SEM (cell line): ENCODE results near the gene ALG5.

GRCh38 chr13:33092494-33092985, 76.3 kb downstream of the KL start:
- PRO-cap: no peak

- PRO-cap: no peak
Observed at GRCh38 chr13:33105100-33105882, 89.1 kb downstream of the KL start.

GRCh38 chr13:33110261-33110681, 94.0 kb downstream of the KL start:
- PRO-cap: no peak

GRCh38 chr13:33195194-33195851, 90.2 kb downstream of the STARD13 start:
- PRO-cap: no peak

DNA sequence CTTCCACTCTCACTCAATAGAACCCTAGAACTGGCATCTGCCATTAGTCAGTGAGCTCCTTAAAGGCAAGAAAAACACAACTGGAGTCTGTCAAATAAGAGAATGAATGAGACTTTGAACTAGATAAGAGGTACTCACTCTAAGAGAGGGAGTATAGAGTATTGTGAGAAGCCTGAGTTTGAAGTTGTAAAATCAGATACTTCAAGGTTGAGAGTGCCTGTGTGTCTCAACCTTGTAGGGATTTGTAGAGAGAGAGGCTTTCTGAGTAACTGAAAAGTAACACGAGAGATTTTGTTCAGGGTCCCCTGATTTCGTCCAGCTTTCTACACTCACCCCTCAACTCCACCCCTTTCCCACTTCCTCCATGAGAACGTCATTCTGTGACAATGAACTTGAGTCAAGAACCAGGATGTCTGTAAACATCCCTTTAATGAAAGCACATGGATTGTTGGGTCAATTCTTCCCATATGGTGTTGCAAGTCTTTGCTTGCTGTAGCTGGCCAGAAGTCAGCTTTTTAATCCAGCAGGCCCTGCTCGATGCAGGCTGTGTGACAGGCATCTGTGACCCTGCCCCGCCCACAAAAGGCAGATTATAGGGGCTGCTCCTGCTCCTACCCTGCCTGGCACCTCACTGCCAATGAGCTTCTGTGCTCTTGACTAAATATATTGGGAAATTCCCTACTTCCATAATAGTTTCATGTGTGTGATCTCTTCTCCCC, 78.1 kb downstream of the STARD13 start:
- PRO-cap: no peak

- PRO-cap: no peak
Observed at GRCh38 chr13:33221241-33221965, 64.2 kb downstream of the STARD13 start.

- PRO-cap: no peak
Observed at GRCh38 chr13:33323355-33324285, 38.1 kb upstream of the STARD13 start.

DNA sequence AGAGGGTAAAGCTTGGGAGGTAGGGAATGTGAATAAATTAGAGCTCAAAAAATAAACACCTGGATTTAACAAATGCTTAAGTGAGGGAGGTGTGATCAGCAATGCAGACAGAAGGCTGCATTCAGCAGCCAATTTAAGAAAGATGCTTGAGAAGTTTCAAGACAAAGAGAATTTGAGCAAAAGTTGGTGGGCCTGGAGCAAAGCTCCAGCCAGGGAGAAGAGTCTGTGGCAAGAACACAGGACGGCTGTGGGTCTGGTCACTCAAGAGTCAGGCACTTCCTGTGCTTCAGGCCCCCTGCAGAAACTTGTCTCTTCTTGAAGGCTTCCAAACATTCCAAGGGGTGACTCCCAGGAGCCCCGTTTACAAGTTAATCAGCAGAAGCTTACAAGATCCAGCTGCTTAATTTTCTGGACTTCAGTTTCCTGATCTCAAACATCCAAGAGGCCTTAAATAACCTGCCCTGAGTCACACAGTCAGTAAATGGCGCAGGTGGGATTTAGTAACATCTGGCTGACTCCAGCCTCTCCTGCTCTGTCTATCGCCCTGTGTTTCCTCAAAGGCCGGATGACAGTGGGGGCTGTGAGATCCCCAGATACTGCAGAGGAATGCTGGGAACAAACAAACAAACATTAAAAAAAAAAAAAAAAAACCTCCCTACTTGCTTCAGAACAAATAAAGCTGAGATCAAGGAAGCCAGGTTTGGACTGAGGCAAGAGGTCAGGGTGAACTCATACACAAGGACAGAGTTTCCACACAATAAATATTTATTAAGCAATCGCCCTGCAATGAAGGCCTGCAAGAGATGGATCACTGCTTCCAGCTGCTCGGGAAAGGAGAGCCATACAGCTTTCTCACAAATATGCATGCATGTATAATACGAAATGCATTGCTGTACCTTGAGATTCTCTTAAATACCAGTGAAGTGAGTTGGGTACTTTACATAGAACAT, 175.5 kb upstream of the RFC3 start:
- PRO-cap: no peak

DNA sequence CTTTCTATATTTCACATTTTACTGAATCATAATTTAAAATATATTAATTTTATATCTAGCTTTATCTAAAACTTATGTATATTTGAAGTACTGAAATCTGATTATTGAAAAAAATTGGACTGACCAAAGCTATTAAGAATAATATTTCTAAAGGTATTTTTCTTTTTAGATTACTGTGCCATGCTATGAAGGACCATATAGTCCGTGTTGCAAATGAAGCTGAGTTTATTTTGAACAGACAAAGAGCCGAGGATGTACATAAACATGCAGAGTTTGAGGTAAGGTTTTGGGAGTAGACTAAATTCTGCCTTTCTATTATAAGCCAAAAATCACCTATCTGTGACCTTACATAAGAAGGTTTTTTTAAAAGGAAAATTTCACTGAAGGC, 127.6 kb downstream of the MAB21L1 start:
- PRO-cap: no peak

- PRO-cap: no peak
Observed at GRCh38 chr13:35471647-35472755, 4.5 kb downstream of the MAB21L1 start.

- PRO-cap: no peak
Observed at GRCh38 chr13:35479104-35479595, 2.7 kb upstream of the MAB21L1 start.

DNA sequence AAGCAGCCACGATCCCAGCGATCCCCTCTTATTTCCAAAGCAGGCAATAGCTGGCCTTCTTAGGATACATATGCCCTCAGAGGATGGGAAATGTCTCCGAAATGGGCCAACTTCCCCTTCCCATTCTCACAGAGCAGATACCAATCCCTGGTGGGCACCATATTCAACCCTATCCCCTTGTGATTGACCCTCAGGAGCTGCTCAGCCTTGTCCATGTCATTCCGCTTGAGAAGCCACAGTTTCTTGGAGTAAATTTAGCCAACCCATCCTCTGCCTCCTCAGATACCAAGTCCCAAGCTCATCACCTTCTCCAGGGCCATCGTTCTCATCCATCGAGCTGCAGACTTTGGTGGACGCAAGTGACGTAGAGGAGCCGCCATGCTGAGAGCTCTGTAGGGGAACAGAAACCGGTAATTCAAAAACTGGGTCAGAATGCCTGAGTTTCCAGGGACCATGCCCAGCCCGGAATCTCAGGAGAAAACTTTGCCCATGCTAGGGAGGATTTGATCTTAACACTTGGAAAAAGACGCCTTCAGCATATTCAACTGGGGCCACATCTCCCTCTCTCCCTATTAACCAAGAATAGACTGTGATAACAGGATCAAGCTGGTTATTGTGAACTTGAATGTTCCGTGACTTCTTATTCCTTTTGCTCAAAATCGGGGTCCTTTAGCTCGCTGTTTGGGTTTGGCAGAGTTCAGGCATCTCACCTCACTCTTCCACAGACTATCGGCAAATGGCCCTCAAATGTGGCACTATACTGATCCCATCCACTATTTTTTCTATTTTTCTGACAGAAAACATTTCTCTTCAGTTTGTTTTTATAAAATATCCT, 292.2 kb downstream of the DCLK1 start:
- PRO-cap: no peak

GRCh38 chr13:35855283-35856504, 275.5 kb downstream of the DCLK1 start:
- PRO-cap: no peak

- PRO-cap: no peak
Observed at GRCh38 chr13:35927748-35927947, 203.5 kb downstream of the DCLK1 start.

DNA sequence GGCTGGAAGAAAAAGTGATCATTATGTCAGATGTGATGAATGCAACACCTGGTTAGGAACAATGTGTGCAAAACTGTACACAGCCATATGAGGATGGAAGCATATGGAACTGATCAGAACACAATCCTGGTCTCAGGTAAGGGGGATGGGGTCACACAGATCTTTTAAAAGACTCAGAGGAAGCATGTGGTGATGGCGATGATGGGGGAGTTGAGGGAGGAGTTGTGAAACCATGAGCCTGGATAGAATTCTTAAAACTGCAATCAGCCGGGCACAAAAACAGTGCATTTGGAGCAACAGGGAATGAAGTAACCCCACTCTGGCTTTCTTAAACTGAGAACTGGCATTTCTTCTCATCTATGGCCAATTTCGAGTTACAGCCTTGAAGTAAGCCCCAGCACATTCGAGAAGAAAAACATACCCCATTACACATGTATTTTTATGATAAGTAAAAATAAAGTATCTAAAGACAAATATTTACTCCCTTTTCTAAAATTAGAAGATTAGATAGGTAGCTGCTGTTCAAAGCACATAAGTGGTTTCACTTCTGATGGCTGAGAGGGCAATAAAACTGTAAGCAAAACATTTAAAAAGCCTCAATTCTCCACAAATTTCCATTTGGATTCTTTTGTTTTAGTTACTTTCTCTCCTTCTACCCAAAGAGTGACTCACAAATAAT, 70.1 kb downstream of the DCLK1 start:
- PRO-cap: no peak

DNA sequence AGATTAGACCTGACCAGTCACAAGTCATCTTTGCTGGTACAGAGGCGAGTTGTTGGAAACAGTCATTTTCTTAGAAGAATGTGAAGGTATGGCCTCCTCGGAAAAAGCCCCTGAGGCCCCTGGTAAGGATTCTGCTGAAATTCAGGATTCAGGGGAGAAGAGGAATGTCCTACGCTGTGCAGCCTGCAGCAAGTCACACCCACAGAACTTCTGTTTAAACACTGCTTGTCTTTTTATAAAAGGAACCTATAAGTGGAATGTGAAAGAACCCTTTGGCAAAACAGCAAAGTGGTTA, 11.1 kb upstream of the SPART start:
- PRO-cap: no peak

DNA sequence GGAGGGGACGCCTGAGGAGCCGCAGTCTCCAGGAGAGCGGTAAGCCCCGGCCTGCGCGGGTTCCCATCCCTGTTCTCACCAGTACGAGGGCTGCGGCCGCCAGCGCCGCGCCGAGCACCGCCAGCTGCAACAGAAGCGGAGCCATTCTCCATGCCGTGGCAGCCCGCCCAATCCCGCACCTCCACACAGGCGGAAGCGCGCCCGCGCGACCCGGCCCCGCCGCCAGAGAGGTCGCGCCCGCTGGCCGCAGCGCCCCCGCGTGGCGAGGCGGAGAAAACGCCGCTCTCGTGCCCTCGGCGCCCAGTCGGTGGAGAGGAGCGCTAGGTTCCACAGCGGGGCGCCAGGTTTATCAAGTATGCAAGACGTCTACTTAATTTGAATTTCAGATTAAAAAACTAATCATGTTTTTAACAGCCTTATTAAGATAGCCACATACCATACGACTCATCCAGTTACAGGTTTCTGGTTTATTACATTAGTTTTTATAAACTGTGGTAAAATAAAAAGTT, at the start of gene ALG5:
TSS of gene ALG5 (minus strand) at position 185 of the 509 bp plus-strand sequence.
- PRO-cap: bidirectional peak, plus-strand start at position 303 of the sequence, minus-strand start at position 185 of the sequence

- PRO-cap: no peak
Observed at GRCh38 chr13:37070271-37070724, 10.8 kb upstream of the SUPT20H start.

DNA sequence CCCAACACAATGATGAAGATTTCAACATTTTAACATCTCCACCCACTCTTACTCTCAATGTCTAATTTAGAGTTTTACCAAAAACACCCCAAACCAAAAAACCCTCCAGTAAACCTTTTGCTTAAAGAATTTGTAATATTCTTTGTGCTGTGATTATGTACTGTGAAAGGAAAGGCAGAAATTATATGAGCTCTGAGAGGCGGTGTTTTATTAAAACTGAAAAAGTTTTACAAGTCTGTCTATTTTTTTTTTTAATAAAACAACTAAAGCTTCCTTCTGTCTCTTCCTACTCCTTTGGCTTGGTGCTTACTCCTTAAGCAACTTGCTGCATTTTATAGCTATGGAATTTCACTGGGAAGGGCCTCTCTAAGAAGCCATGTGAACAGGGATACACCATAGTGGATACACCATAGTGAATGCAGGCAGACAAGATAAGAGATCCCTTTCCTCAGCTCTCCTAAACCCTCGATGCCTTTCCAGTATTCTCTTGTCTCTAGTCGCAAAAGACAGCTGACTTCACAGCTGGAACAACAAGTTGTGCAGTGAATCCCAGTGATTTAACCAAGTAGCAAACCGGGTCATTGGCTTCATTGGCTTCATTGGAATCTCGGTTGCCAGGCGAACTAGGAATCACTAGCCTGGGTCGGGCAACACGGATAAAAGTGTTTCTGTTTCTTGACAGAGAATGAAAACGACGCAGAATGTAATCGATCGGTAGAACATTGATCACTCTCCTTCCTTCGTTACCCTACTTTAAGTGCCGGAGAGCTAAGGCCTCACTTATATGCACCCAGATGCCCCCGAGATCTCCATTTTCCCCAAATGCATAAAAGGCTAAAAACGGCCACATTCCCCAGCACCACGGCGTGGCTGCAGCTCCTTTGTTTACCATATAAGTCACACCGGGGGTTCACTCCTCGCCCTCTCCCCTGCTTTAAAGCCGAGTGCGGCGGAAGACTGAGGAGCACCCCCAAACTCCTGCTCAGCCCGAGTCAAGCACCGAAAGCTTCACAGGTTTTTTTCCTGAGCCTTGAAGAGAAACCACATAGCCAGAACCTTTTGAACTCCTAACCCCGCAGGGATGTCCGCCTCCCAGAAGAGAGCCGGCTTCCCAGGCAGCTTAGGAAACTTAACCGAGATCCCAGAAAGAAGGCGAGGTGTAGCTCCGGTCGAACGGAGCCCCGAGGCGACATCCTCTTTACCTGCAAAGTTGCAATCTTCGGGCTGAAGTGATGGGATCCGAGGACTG, 755 bp downstream of the TRPC4 start:
- PRO-cap: no peak

GRCh38 chr13:38349276-38349677, 374 bp upstream of the UFM1 start:
- PRO-cap: bidirectional peak, plus-strand start at chr13:38349859, minus-strand start at chr13:38349544